ENCODE measurements around a stretch of chr4.

DNA sequence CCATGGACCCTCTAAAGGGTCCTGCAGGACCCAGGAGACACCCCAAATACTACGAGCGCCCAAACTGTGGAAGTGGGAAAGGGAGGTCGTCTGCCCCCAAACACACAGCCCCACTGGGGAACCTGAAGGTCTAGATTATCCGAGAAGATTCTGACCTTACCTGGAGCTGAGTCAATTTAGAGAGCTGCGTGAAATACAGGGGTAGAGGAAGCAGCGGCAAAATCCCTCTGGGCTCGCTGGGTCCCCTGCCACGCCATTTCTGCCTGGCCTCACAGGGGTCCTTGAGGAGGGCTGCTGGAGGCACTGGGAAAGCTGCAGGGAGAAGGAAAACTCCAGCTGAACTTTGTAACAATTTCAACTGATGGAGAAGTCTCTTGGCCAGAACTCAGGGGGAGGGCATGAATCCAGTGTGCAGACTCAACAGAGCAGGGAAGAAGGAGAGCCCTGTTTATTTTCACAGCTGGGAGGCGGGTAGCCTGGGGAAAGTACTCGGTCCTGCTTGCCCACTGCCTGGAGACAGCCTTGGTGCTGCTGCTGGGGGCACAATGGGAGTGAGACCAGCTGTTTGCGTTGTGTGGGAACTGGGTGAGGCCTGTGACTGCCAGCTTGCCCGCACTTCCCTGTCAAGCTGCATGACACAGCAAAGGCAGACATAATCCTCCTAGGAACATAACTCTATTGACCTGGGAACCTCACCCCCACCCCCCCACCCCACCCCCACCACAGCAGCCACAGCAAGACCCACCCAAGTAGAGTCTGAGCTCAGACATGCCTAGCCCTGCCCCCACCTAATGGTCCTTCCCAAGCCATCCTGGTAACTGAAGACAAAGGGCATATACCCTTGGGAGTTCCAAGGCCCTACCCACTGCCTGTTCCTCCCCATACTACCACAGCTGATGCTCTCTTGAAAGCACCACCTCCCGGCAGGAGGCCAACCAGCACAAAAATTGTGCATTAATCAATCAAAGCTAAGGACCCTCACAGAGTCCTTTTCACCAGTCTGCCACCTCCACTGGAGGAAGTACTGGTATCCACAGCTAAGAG lies 93.3 kb upstream of the MAPK10 start:
- RAMPAGE, total RNA: no peak

DNA sequence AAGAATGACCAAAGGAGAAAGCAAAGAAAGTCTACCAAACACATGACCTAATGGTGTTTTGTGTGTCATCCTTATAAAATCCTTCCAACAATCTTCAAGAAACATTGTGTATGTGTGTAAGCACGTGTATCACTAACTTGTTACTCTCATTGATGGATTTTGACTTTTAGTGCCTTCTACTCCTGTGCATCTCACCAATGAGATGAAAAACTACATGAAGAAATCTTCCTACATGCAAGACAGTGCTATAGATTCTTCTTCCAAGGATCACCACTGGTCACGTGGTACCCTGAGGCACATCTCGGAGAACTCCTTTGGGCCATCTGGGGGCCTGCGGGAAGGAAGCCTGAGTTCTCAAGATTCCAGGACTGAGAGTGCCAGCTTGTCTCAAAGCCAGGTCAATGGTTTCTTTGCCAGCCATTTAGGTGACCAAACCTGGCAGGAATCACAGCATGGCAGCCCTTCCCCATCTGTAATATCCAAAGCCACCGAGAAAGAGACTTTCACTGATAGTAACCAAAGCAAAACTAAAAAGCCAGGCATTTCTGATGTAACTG lies 86.5 kb downstream of the SLC10A6 start:
- RAMPAGE, total RNA: no peak

GRCh38 chr4:87007664-87008121 lies 72.9 kb downstream of the AFF1 start:
- RAMPAGE, total RNA: no peak

DNA sequence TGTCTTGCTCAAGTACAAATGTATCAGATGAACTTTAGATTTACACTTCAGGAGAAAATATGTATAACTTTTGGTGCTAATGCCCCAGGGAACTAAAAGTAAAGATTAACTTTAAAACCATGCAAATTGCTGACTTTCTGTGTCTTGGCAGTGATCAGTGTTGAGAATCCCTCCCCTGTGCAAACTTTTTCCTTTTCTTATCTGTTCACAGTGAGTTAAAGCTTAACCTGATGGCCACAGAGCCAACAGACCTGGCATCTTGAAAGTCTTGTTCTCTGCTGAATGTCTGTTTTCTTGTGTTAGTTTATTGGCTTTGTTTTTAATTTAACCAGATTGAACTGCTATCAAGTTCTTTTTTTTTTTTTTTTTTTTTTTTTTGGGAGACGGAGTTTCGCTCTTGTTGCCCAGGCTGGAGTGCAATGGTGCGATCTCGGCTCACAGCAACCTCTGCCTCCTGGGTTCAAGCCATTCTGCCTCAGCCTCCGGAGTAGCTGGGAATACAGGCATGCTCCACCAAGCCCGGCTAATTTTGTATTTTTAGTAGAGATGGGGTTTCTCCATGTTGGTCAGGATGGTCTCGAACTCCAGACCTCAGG lies 78.0 kb downstream of the AFF1 start:
- RAMPAGE, total RNA: no peak

DNA sequence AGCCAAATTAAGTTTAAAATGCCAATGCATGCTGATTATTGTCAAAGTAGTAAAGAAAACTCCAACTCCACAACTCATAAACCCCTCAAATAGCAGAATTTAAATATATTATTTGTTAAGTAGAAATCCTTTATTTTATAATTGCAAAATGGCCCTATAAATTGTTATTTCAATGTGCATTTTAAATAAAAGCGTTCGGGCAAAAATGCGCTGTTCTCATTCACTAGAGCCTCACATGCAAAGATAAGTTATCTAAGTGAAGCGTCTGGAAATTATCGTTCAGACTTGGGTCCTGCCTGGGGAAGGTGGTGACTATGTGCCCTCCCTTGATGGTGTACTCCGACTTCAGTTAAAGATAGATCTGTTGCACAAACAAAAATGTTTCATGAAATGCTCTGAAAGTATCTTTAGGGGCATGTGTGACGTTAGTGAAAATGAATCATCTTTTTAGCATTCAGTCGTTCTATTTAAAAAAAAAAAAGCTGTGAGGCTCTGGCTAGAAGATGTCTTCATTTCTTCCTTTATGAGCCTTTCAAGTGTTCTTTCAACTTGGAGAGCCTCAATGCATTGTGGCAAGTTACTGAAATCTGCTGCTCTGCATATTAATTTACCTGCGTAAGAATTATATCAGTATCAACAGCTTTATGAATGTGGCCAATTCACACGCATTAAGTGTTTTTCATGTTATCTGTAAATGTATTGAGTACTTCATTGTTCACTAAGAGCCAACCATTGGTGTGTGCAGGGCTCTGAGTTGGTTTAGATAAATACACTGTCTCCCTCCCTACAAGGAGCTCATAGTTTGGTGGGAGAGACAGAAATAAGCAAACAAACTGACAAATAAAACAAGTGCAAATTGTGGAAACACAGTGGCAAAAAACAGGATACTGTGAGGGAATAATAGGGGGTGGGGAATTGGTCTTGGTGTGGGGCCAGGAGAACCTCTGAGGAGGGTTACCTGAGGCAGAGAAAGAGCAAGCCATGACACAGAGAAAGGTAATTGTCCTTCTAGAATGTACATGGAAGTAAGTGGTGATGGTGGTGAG lies 83.0 kb downstream of the AFF1 start:
- RAMPAGE, total RNA: no peak

DNA sequence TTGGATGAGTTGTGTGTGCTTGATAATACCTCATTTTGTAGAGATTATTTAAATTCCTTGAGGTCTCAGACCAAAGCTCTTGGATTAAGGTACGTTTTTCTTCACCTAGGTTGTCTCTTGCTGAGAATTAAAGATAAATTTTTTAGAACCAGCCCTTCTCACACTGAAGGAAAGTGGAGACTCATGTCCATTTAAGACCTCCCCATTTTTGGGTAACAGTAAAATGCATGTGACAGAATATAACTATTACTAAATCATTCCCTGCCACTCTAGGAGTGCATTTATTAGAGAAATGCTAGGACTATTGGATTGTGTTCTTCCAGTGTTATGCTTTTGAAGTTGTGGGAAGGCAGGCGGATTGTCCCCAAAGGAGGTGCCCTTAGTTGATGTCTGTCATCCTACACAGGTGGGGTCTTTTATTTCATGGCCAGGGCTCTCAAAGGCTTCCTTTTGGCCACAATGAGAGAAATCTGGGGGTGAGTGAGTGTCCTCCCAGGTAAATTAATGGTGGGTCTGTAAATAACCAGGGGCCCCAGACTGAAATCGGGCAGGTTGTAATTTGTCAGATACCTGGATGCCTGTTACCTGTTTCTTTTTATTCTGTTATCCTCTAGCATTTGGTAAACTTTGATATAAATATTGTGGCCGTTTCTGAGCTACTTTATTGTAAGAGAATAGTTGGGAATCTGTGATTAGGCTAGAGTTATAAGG lies 93.9 kb downstream of the AFF1 start:
- RAMPAGE, total RNA: no peak

DNA sequence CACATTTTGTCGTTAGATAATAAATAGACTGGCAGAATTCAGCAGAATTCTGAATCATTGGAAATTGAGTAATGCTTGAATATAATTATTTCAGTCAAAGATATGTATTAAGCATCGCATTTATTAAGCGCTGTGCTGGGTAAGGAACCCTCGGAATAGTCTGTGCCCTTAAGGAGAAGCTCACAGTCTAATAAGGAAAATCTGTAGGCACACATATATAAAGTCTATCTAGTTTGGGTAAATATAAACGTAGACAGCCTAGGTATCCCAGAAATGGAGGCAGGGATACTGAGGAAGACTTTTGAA lies 100.0 kb downstream of the AFF1 start:
- RAMPAGE, total RNA: no peak

DNA sequence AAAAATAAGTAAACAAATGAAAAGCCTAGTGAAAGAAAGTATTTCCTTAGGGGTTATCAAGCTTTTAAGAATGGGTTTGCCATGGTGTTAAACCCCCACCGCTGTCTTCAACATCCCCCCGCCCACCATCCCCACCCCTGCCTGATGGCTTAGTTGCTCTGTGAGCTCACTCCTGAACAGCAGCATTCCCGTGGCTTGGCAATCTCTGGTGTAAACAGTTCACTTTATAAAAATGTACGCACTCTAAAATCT lies 122.9 kb downstream of the AFF1 start:
- RAMPAGE, total RNA: no peak

- RAMPAGE, total RNA: no peak
Observed at GRCh38 chr4:87119667-87120346, 100.6 kb downstream of the KLHL8 start.

GRCh38 chr4:87146634-87147651 lies 73.5 kb downstream of the KLHL8 start:
- RAMPAGE, total RNA: no peak

DNA sequence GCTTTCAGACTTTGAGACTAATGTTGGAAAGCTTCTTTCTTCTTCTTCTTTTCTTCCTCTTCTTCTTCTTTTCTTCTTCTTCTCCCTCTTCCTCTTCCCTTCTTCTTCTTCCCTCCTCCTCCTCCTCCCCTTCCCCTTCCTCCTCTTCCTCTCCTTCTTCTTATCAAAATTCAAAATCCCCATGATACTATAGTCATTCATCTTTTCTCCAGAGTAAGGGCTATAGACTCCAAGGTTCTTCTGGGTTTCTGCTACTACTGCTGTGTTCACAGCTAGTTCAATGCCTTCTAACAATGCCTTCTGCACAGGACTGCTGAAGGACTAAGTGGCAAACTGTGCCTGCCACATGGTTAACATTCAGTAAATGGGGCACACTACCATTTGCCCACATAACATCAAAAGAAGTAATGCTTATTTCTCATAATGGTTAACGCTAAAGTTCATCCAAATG lies 11.8 kb upstream of the HSD17B13 start:
- RAMPAGE, total RNA: no peak

DNA sequence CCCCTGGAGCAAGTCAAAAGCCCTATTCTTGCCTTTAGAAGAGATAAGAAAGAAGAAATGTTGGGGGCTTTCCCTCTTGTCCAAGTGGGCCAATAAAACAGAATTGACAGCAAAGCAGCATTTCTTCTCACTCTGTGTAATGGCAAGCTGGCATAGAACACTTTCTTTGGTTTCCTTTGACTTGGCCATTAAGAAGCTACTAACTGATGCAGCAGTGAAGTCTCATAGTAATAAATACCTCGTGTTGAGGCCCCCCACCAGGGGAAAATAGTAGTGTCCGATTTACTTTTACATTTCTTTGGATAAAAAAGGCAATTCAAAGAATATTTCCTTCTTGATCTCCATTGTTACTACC lies 3.2 kb downstream of the SPARCL1 start:
- RAMPAGE, total RNA: no peak

DNA sequence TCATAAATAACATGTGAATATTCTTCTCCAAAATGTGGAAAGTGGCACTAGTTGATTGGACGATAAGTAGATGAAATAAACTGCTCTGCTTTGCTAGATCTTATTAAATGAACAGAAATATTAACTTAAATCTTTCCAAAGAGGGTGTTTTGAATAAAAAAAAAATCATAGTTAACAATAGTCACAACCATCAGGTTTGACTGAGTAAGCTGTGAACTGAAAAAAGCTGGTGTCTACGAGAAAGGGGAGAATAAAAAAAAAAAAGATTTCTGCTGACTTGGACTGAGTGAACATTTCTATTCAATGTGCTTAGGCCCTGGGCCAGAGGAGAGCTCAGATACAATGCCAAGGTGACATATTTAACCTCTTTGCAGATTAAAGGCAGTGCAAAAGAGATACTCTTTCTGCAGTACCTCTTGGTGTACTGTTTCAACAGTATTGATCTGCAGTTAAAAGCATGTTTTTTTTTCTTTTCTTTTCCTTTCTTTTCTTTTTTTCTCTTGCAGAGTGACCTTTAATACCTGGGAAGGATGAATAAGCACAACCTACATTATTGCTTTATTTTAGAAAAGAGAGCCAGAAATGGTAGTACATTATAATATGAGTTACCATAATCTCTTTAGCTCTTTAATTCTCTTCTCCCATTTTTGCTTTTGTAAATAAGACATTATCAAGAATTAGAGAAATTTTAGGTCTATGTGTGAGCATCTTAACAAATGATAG lies 1.3 kb downstream of the SPARCL1 start:
- RAMPAGE, total RNA: no peak

GRCh38 chr4:87530710-87531366 lies 1.7 kb upstream of the SPARCL1 start:
- RAMPAGE, total RNA: no peak

GRCh38 chr4:87540416-87541065 lies 11.4 kb upstream of the SPARCL1 start:
- RAMPAGE, total RNA: no peak

DNA sequence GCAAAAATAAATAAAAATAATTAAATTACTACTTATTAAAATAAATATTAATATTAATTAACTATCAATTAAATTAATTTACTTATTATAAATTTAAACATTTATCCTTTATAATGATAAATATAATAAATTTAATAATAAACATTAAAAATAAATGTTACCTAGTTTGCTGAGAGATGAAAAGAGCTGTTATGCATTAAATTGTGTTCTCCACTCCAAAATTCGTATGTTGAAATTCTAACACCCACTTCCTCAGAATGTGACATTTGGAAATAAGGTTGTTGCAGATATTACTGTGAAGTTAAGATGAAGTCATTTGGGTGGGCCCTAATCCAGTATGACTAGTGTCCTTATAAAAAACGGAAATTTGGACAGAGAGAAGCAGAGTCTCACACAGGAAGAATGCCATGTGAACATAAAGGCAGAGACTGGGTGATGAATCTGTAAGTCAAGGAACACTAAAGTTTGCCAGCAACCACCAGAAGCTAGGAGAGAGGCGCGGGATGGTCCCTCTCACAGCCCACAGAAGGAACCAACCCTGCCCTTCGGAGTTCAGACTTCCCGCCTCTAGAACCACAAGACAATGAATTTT lies 67.1 kb upstream of the IBSP start:
- RAMPAGE, total RNA: no peak

DNA sequence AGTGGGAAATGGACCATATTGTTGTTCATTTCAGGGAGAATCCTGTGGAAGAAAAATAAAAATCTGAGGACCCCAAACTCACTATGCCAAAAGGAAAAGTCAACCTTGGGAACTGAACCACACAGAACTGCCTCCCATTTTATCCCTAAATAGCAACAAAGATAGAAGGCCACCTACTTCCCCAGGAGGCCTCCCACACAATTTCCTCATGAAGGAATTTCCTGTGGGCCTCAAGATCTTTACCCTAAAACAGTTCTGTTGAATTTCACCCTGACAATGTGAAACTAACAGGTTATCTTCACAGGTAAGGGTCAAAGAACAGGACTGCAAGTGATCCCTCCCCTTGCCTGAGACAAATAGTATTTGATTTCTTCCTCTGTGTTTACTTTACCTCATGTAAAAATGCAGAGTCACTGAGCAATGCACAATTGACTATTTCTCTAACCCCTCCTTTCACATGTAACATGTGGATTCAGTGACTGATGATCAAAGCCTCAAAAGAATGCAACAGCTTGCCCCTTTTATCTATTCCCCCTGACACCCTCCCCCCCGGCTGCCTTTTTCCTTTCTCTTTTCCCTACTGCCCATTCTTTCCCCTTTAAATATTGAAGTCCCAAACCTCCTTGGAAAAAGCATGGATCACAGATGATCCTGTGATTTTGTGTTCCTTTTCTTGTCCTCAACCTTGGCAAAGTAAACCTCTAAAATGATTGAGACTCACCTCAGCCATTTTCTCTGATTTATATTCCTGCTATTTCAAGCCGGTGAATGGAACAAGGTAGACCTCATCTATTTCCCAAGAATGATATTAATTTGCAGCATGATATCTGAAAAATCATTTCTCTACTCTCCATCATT lies 33.4 kb downstream of the MEPE start:
- RAMPAGE, total RNA: no peak

DNA sequence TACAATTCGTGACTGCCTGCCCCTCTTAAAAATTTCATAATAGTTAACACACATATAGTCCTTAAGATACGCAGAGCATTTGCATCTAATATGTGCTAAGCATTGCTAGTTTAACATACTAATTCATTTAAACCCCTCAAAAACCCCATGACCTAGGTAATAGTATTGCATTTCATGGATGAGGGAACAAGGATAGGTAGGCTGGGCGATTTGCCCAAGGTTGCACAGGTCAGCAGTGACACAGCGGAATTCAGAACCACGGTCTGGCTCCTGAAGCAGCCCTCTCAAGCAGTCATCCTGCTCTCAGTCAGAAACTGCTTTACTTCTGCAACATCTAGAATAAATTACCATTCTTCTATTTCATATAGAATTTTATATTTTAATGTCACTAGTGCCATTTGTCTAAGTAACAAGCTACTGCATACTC lies 704 bp upstream of the SPP1 start:
- RAMPAGE, total RNA: no peak

DNA sequence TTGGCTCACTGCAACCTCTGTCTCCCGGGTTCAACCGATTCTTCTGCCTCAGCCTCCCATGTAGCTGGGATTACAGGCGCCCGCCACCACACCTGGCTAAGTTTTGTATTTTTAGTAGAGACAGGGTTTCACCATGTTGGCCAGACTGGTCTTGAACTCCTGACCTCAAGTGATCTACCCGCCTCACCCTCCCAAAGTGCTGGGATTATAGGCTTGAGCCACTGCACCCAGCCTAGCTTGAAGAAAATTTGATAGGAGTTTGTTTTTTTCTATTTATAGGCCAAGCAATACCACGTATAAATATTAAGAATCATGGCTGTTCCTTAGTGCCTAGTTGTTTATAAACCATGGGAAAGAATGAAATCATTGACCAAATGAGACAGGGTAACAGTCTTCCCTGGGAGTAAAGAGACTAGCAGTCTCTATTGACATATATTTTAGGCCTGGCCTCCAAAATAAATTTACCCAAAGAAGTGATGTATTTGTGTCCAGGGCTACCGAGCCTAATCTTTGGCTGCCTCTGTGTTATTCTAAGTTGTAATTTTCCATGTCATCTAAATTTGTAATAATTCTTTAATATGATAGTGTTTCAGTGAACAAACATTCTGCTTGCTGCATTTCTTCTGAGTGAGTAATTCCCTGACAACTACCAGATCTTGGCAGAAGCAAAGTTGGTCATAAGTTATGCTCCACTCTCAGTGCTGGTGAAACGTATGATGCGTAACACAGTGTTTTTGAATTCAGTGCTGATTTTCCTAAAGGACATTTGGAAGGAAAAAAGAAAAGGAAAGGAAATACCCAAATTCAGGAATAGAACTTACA lies 10.3 kb downstream of the PKD2 start:
- RAMPAGE, total RNA: no peak

GRCh38 chr4:88019352-88020046 lies 12.1 kb downstream of the PKD2 start:
- RAMPAGE, total RNA: no peak